Measurements from ENCODE around the gene NSUN7.

GRCh38 chr4:40245948-40246541 is 49.2 kb downstream of the RHOH start:
- PRO-cap = no peak

- PRO-cap = no peak
Measured at GRCh38 chr4:40270651-40271108, 64.5 kb upstream of the CHRNA9 start.

DNA sequence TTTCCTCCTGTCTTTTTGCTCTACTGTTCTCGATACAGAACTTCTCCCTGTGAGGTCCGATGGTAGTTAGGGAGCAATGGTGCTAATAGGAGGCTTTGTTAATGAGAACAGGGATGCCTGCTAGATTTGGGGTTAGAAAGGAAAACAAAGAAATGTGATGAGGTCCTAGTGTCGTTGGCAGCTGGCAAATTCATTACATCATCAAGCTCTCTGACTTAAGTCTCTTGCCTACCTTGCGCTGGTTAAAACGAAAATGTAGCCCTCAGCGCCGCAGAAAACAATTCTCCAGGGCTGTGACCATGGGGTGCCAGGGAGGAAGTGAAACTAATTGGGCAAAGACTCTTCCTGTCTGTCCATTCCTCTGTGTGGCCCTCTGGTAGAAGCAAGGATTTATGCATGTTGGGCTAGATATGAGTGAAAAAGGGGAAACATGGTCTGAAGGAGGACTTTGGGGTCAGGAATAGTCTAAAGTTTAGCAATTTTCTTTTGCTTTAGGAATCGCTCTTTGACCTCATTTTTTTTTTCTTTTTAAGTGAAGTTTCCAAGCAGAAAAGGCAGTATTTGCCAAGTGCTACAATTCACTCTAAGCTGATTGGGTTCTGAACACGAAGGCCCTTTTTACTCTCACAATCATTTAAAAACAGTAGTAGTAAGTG is 27.5 kb upstream of the CHRNA9 start:
- PRO-cap = no peak

GRCh38 chr4:40334548-40335073 is 522 bp upstream of the CHRNA9 start:
- PRO-cap = no peak

GRCh38 chr4:40437393-40438338 is 102.5 kb downstream of the CHRNA9 start:
- PRO-cap = no peak

DNA sequence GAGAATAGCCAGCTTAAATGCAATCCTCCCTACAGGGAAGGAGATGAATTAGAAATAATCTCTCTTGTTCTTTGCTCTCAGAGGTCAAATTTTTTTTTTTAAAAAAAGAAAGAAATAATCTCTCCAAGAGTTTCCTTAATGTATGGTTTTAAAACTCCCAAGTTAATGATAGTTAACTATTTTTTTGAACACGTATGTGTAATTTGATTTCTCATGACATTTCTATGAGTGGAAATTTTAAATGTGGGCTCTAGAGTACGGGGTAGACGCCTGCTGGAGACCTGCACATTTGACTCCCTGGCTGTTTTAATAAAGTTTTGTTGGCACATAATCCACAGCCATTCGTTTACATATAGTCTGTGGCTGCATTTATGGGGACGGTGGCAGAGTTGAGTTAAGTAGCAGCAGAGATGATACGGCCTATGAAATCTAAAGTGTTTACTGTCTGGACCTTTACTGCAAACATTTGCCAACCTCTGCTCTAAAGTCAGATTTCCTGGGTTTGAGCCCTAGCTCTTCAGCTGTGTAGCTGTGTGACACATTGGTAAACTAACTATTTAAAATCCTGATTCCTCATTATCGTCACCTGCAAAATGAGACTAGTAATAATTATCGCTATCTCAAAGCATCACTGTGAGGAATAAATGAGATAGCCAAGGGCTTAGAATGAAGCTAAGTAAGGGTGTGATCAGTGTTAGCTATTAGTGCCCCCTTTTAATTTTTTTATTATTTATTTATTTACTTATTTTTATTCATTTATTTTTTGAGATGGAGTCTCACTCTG is 118.8 kb downstream of the CHRNA9 start:
- PRO-cap = no peak

GRCh38 chr4:40500927-40501247 is 128.8 kb downstream of the RBM47 start:
- PRO-cap = no peak

GRCh38 chr4:40502185-40502716 is 127.4 kb downstream of the RBM47 start:
- PRO-cap = bidirectional peak, plus-strand start at chr4:40502529, minus-strand start at chr4:40502428

DNA sequence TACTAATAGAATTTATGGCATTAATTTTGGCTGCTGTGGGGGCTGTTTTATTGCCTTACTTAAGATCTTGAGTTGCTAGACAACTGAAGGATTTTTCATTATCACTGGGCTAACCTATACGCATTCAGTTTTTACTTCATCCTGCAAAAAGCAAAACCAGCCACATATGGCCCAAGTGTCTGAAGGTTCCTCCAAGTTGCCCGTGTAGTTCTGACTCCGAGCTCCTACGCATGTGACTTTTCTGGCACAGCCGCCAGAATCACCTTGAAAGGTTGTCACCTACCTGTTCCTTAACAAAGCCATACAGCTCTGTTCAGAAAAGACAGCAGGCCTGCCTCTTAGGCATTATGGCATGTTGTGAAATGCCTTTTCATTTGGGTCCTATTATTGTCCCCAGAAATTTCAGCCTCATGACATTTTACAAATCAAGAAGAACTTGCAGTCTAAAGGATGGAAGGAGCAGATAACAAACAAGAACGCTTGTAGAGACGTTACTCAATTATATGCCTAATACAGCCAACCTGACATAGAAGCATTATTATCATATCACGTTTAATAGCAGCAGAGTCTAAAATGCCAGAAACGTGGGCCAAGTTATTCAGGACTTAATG is 118.6 kb downstream of the RBM47 start:
- PRO-cap = no peak

DNA sequence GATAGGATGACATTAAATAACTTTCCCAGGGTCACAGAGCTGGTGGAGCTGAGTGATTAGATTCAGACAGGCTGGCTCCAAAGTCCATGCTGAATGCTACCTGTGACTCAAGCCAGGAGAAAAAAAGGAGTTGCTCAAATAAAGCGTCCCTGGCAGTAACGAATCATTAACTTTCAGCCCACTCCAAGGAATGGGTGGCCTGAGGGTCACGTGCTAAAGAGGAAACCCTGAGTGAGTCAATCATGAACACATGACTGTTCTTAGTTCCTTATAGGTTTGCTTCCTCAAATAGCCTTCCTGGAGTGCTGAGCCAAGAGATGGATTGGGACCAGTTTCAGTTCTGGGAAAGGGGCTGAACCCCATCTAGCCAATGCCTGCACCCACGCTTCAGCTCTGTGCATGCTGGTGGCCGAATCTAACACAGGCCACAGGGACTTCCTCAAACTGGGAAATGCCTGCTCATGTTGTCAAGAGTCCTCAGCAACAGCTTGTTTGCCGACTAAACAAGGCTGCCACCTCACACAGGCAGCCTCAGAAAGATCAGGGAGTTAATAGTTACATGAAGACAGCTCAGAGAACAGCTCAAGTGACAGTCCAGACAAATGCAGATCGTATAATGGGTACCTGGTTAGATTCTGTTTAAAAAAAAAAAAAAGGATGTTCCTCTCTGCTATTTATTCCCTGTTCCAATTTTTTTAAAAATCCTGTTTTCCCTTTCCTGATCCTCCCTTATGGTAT is 52.6 kb downstream of the RBM47 start:
- PRO-cap = bidirectional peak, plus-strand start at position 298 of the sequence, minus-strand start at position 109 of the sequence; bidirectional peak, plus-strand start at position 498 of the sequence, minus-strand start at position 417 of the sequence

DNA sequence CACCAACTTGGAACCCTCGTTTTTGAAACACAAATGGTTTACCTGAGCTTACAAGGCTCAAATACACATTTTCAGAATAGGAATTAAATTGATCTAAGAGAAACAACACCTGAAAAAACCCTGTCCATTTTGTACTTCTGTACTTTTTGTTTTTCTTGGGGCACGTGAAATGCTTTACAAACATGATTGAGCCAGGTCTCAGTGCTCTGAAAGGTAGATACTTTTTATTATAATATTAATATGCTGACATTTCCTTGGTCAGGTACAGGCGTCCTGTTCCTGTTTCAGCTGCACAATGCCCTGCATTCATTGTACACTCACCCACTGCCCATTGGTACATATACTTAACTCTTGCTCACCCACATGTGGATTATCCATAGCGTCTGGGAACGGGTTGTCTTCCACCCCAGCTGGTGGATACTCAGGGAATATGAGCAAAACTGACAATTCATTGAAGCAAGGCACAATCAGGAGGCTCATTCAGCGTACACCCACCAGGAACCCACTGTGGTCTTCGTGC is 4.4 kb downstream of the RBM47 start:
- PRO-cap = no peak

- PRO-cap = bidirectional peak, plus-strand start at chr4:40629150, minus-strand start at chr4:40629045
Measured at GRCh38 chr4:40628910-40629226, 796 bp downstream of the RBM47 start.

- PRO-cap = bidirectional peak, plus-strand start at chr4:40749955, minus-strand start at chr4:40749850
Measured at GRCh38 chr4:40749594-40750528, at the start of gene NSUN7. Gene NSUN7 (plus strand): TSS chr4:40749955.

GRCh38 chr4:41361176-41361352 is 104.3 kb downstream of the UCHL1 start:
- PRO-cap = bidirectional peak, plus-strand start at chr4:41361540, minus-strand start at chr4:41361230

DNA sequence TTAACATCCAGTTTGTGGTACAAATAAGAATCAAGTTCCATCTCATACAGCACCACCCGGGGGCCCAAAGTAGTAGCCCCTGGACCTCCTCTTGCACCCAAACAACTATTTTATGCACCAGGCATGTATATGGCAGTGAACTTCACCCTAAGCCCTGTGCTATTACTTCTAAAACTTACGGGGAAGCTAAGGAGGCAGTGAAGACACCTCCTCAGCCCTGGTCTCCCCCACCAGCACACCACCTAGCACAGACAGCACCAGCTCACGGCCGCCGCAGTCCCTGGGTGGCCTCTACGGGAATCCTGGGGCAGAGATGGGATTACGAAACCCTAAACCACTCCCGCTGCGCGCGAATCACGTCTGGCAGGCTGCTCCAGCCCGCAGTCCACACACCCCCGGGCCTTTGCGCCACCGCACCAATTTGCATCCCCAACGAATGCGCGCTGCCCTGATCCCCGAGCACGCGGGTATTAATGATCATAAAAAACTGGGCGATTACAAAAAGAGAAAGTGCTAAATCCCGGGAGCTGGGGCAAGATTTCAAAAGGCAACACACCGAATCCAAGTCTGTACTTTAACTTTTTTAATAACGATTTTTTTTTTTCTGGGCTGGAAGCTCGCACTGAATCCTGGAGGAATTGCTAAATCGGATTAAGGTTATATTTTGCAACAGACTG is 70.0 kb upstream of the TMEM33 start:
- PRO-cap = no peak

DNA sequence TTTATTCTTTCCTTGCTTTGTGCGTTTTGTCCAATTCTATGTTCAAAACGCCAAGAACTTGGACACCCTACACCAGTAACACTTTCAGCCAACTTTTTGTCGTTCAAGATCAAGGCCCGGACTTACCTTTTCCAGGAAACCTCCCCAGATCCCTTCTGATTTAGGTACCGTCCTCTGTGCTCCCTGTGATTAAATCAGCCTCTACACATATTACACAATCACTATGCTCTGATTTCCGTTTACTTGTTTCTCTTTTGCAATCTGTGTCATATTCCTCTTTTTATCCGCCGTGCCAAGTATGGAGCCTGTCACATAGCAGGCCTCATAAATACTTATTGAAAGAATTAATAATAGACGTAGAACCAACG is 765 bp upstream of the TMEM33 start:
- PRO-cap = no peak

DNA sequence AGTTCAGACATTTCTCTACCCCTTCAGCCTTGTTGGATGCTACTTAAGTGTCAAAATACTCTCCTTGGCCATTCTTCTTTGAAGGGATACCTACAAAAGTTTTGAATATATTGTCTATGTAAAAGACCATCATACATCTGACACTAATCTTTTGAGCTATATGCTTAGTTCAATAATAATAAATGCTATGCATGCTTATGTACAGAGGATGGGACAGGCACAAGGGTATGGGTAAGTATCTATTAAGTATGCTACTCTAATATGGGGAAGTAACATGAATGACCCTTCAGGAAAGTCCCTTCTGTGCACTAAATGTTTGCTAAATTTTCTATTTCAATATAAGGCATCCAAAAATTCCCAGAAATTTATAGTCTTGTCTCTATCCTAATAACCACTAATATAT is 19.1 kb downstream of the ATP8A1 start:
- PRO-cap = no peak

DNA sequence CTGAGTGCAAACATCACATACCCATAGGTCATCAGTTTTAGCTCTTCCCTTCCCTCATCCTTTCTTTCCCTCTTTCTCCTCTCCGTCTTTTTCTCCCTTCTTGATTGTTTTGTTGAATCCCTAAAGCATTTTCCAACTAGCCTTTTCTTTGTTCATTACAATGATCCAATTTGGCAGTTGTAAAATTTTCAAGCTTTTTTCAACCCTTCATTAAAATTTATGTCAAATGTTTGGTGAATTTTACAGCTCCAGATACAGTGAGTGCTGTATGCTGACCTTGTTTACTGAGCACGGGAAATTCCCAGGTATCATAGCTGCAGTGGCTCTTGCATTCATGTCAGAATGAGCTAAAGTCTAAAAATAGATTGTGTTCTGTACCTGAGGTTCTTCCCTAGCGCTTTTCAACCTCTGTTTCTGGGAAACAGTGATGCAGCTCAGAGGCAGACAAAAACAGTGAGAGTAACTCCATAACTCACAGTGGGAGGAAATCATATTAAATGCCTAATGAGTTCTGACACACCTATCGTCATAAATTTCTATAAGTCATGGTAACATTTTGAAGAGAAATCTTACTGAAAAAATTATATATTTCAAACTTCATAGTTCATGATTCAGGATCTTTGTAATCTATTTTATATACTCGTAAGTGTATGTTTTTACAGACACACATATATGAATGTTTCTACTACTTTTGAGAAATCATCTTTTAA is 393.8 kb upstream of the GNPDA2 start:
- PRO-cap = bidirectional peak, plus-strand start at position 411 of the sequence, minus-strand start at position 283 of the sequence

DNA sequence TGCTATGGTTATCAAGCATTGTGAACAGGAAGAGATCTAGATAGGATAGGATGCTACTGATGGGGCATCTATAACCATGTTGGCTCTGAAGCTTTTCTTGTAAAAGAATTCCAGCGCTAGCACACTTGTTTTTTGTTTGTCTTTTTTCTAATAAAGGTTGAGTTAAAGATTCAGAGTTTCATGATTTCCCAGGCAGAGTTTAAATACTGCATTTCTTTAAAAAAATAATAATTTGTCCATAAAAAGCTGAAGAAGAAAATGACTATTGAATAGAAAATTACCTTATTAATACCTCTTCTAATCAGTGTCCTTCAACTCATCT is 448.4 kb upstream of the GNPDA2 start:
- PRO-cap = no peak

GRCh38 chr4:46992923-46993286 is 476 bp downstream of the GABRA4 start:
- PRO-cap = no peak